A375 (cell line): Measurements from ENCODE around the genes DELE1, PCDH12 and ARHGAP26.

GRCh38 chr5:141485223-141485701 lies 432 bp downstream of the PCDHGC4 start:
- RAMPAGE, long total RNA = no peak

DNA sequence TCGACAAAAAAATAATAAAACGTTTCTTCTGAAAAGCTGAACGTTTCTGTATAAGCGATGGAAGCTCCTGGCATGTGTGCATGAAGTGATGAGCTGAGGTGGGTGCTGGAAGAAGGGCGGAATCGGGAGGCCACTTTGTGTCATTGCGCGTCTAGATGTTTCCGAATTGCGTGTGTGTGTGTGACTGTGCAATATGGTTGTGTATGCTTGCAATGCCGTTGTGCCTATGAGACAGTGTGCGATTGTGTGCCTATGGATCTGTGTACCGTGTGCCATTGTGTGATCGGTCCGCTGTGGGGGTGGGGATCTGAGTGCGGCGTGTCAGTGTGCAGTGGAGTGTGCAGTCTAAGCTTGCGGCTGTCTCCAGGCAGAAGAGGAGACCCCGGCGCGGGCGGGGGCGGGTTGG lies 24.1 kb downstream of the PCDHGC5 start:
- RAMPAGE, long total RNA = no peak

DNA sequence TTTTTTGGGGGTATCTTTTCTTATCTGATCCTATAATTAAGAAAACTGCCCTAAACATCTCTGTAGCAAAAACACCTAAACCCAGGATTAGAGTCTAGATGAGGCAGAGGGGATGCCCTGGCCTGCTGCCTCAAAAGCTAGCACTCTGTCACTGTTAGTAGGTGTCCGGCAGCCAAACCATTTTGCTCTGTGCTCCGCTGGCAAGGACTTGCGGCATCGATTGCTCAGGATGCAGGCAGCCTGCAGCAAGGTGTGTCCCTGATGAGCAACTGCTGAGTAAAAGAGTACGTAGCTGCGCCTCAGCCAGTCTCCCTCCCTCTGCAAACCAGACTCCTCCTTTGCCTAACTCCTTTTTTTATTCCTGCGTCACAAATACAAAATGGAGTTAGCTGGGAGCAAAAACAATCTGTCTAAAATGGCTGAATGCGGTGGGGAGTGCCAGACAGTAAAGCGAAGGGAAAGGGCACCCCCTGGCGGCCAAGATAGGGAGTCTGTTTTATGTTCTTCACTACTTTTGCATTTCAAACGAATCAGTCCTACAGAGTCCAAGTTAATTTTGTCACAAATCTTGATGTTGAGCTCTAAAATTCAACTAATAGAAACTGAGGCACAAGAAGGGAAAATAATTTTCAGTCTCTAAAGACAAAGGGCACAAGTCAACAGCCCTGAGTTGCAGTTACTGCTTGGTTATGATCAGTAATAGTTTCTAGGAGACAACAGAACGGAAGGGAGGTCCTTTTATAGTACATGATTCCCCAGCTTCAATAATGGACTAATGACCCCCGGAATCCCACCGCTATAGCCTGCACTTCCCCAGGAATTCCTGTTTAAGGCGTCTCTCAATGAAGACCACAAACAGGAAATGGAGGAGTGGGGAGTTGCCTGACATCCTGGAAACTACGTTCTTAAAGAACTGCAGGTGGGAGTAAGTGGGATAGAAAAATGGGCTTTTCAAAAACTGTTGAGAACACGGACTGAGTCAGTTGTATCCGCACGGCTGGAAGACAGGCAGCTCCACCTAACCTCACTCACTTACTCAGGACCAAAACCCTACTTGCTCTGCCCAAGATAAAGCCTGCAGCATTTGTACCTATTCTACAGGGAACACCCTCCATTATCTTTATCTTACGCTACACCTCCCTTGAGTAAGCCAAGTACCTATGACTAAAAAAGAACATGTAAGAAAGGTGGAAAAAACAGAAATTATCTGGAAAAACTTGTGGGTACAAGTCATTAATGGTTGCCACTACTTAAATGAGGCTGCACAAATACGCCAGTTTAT lies 60.8 kb downstream of the DIAPH1 start:
- RAMPAGE, long total RNA = no peak

DNA sequence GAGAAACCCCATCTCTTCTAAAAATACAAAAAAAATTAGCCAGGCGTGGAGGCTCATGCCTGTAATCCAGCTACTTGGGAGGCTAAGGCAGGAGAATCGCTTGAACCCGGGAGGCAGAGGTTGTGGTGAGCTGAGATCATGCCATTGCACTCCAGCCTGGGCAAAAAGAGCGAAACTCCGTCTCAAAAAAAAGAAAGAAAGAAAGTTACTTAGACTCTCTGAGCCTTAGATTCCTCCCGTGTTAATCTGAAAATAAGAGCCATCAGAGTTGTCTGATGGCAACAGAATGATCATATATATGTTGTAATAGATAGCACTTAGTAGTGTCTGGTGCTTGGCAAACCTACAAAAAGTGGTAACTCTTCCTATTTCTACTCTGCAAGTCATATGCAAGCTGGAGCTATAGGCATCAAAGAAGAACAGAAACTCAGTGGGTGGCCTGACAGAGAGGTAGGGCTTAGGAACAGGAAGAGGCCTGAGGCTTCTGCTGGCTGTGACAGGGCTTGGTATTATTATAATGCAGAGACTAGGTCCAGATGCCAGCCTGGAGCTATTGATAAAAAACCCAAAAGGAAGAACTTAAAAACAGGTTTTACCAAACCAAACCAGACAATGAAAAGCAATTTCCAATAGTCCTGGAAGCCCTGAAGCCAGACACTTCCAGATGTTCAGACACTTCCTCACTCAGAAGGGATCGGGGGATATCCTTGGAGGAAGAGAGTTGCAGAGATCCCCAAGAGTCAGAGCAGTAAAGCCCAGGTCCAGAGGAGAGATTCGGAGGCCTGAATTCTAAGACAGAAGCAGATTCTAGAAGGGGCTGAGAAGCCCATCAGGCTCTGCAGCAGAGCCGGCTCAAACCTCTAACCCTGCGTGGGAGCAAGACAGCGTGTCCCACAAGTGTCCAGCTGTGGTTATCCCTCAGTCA lies 4.4 kb upstream of the DIAPH1 start:
- RAMPAGE, long total RNA = no peak

DNA sequence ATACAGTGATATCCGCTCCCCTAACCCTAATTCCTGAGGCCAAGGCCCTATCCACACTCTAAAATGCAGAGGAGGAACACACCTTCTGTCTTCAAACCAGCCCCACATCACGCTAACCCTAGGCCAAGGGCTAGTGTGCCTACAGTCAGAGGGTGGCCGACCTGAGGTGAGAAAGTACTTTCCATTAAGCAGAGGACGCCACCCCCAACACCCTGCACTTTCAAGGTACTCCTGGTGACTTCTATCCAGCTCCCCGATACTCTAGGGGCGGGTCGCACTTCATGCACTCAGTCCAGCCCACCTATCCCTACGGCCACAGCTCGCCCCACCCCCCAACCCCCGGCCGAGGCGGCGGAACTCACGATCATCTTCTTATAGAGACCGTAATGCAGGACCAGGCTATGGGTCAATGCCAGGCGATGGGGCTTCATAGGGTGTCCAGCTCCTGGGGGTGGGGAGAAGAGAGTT lies 429 bp downstream of the HDAC3 start:
- RAMPAGE, long total RNA = no peak

DNA sequence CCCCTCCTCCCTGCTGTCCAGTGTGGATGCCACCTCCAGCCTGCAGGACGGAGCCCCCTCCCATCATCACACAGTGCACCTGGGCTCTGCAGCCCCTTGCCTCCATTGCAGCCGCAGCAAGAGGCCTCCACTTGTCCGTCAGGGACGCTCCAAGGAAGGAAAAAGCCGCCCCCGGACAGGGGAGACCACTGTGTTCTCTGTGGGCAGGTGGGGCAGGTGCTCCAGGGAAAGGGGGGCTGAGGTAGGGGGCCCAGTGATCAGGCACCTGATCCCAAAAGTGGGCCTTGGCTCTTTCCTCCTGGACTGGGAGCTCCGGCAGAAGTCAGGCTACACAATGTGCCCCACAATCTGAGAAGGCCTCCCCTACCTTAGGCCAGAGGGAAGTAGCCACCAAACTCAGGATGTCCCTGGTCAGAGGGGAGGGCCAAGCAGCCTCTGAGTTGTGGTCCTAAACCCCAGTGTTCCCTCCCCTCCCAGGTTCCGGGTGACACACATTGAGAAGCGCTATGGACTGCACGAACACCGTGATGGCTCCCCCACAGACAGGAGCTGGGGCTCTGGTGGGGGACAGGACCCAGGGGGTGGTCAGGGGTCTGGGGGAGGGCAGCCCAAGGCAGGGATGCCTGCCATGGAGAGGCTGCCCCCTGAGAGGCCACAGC lies 2.8 kb downstream of the RELL2 start:
- RAMPAGE, long total RNA = no peak

GRCh38 chr5:141866007-141866514 lies 12.1 kb downstream of the PCDH1 start:
- RAMPAGE, long total RNA = no peak

DNA sequence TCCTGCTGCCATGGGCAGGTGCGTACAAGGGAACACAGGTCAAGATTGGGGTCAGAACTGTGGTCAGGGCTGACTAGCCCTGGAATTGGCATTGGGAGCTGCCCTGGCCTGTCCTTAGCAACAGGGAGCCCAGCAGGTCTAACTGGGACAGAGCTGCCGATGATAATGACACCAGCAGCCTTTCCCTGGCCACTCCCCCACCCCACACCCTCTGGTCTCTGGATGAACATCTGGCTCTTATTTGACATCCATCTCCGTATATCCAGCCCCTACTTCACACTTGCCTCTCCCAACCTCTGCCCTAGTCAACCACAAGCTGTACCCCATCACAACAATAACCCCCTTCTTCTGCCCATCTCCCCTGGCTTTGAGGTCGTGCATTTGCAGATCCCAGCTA lies 7.9 kb downstream of the PCDH1 start:
- RAMPAGE, long total RNA = no peak

DNA sequence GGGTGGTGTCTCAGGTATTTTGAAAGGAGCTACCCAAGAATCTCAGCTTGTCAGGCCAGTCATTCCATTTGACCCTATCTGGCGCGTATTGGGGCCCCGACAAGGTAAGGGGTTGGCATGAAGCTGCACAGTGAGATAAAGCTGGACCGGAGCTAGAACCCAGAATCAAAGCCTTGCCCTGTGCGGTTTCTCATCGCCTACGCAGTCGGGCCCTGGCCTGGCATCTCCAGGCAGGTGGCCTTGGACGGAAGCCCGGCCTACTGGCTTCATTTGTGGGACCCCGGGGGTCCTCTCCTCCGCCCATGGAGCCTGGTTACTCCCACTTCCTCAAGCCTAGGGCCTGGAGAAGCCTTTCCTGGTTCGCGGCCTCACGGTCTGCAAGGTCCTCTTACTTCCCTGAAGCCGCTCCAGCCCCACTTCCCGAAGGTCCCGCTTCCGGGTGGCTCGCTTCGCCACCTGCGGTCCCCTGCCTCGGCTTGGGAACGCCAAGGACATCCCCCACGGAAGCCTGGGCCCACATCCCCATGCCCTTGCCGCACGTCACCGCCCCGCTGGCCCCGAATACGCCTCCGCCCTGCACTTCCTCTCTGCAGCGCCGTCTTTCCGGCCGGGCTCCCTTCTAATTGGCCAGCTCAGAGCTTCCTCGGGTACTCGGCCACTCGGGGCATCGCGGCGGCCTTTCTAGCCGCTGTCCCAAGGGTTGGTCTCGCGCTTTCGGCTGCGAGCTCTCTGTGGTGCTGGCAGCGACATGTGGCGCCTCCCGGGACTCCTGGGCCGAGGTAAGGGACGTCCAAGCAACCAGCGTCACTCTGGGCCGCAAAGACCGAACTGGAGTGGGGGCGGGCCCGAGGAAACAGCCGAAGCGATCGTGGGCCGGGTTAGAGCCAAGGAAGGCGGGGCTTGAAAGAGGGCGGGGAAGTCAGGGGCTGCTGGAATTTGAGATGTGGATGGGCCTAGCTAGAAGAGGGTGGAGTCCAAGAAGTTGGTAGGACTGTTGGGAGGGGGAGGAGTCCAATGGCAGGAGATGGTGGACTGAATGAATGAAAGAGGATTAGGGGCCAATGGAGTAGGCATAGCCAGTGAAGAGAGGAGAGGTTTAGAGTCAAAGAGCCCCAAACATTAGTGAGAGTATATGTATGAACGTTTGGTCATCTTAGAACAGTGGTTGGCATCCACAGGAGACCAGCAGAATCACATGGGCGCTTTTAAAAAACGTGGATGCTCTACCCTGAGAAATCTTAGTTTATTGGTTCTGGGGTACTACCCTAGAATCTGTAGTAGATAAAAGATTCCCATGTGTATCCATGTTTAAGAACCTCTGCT lies at the start of gene DELE1:
Gene DELE1, plus strand, starts transcription at position 678 of the 1,323 bp plus-strand sequence.
- RAMPAGE, long total RNA = start-site peak on the plus strand centred at position 691 of the sequence, 42 bp wide, 51 and 54 reads in 2 replicates

DNA sequence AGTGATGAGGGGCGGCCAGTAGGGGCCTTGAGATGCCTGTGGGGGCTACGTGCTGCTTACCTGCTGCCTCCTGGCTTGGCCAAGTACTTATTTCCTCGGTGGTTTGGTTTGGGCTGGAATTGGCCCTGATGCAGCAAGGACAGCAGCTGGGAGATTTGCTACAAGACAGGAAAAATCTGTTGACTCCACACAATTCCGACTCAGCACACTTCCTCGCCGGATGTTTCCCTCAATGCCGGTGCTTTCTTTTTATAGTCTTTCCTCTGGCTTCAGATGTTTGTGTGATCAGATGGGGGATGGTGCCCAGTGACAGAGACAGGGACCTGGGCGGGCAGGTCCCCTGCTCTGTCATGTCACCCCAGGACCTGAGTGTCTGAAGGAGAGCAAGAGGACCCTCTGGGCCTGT lies 6.6 kb downstream of the PCDH12 start:
- RAMPAGE, long total RNA = no peak

DNA sequence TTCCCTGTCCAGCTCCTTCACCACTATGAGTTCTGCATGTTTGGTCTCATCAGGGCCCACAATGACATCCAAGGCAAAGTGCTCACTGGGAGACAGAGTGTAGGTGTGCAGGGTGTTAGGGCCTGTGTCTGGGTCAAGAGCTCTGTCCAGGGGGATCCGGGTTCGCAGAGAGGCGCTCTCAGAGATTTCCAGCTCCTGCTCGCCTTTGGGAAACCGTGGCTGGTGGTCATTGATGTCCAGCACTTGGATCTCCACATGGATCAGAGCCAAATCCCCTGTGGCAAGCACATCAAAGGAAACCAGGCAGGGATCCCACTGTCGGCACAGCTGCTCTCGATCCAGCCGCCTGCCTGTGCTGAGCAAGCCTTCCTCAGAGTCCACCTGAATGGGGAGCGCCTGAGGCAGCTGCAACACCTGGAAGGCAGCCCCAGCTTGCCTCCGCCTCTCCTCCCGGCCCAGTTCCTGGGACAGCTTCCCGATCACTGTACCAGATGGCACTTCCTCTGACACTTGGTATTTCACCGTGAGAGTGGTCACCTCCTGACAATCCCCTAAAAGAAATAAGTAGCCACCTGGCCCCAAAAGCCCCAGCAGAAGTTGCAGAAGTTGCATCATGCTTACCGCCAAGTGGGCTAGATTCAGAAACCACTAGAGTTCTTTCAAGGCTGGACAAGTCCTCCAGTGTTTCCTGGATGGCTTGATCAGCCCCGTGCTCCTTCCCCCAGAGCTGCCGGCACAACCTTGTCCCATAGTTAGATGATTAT lies 583 bp downstream of the PCDH12 start:
- RAMPAGE, long total RNA = no peak

DNA sequence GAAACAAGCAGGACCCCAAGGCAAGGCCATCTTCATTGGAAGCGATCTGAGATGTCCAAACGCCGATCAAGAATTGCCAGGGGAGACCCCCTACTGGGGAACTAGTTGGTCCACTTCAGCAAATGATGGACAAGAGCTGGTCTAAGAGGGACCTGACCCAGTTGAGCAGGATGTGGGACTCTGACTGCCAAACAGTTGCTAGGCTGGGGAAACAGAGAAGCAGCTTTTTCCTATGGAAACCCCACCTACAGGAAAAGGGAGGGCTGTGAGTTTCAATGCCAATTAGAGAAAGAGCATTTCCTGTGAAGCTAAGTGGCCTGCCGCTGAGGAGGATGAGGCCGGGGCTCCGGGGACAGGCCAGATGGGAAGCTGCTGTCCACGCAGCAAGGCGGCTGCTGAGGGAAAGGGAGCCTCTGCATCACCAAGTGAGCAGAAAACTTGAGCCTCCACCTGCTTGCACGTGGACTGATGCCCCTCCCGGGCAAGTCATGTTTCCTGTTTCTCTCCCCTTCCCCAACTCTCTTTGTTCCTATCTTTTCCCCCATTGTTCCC lies at the start of gene PCDH12:
Gene PCDH12, minus strand, starts transcription at position 202 of the 552 bp plus-strand sequence.
- RAMPAGE, long total RNA = no peak

- RAMPAGE, long total RNA = no peak
Observed at GRCh38 chr5:141960601-141961287, 2.7 kb upstream of the PCDH12 start.

DNA sequence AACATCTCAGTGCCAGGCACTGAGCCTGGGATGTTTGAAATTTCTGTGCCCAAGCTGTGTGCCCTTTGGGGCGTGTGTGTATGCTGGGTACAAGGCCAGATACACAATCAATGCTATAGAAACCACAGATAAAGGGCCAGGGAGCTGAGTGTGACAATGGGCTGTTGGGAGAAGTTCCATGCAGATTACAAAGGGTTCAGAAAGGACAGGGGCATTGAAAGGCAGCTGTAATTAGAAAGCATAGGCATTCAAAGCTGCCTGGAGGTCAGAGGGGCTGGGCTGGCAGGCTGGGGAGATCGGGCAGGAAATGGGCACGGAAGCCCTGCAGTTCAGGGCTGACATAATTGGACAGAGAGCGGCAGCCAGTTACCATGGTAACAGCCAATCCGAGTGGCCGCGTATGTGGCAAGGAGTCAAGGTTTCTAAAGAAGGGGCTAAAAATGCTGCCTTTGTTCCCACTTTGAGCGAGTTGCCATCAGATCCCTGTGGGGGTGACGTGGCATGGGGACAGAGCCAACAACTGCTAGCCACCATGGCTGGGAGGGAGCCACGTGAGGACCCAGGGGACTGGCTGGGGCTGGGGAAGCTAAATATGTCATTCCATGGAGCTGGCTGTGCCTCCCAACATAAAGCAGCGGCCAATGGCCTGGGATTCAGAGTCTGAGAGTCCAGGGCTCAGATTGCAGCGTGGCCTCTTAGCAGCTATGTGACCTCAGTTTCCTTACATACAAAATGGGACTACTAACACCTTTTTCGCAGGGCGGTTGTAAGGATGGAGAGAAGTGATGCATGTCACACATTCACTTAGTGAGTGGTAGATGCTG lies 44.7 kb upstream of the NDFIP1 start:
- RAMPAGE, long total RNA = no peak

GRCh38 chr5:142065370-142065769 lies 43.2 kb upstream of the NDFIP1 start:
- RAMPAGE, long total RNA = no peak

DNA sequence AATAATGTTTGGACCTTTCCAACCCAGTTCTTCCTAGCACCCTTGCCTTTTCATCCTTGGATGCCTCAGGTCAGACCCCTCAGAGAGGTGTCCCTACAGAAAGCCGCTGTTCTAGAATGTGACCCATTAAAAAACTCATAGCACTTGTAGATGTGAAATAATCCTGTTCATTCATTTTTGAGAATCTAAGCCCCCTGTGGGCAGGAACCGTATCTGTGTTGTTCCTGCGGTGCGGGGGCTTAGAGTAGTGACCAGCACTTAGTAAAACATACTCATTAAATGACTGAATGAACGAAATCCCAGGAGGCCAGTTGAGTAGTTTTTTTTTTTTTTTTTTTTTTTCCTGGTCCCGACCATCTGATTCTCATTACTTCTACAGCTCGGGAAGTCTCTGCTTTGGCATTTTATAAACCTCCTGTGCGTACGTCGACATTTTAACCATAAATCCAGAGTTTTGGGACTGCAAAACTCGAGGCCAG lies 31.4 kb upstream of the SPRY4 start:
- RAMPAGE, long total RNA = no peak

DNA sequence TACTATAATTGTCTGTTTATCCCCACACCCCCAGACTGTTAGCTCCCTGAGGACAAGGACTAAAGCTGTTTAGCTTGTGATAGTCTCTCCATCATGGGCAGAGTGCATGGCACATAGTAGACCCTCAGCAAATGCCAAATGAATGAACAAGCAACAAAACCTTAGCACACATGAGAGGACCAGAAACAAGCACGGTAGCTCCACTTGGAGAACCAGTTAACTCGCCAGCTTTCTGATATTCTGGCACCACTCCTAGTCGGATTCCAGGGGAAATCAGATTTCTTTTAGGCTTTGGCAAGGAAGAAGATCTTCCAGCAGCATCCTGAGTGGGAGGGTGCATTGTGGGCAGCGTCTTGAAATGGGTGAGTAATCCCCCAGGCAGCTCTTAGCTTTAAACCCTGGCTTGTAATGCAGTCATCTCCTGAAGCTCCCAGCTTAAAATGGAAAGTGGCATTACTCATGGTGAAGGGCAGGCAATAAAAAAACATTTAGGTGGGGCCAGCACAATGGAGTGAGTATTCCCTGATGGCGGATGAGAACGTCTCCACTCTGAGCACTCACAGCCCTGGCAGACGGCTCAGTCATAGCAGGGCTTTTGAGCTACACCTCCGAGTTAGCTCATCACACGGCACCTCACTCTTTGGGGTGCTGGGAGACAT lies 41.1 kb downstream of the FGF1 start:
- RAMPAGE, long total RNA = no peak

- RAMPAGE, long total RNA = no peak
Observed at GRCh38 chr5:142770033-142770962, at the start of gene ARHGAP26. Gene ARHGAP26, plus strand, starts transcription at chr5:142770377.

DNA sequence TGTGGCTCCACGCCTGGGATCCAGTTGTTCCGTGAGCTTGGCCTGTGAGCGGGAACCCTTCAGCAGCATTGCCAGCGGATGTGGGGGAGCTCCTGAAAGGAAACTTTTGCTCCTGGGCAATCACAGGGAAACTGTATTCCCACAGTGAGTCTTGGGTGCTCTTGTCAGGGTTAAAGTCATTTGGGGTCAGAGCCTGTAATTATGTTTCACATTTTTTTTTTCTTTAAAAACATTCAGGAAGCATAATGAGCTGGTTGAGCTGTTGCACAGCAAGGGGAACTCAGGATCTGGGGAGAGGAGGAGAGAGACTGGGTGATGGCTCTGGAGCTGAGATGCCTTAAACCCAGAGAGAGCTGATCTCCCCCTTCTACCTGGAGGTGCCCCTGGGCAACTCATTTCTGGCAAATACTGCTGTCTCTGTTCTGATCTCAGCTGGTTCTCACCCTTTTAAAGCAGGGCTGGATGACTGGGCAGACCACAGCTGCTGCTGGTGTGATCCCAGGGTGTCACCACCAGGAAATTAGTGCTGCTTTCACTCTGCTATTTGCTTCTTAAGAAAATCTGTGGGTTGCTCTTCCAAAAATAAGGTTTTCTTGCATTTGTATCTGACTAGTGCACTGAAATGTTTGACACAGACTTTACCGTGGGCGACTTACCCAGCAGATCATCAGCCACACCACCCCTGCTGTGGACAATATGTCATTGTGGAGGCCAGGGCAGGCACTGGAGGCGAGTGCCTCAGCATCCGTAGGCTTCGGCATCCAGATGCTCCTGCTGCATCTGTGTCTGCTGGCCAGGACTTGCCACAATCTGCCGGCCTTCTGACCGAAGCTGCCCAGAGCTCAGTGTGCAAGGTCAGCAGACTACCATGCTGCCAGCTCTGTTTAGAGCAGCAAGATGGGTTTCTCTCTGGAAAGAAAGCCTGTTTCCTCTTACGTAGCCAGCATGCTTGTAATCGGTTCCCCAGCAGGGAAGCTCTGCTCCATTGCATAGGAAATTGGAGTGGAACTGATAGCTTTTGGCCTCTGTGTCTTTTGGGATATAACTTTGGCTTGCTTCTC lies 13.4 kb downstream of the ARHGAP26 start:
- RAMPAGE, long total RNA = no peak

DNA sequence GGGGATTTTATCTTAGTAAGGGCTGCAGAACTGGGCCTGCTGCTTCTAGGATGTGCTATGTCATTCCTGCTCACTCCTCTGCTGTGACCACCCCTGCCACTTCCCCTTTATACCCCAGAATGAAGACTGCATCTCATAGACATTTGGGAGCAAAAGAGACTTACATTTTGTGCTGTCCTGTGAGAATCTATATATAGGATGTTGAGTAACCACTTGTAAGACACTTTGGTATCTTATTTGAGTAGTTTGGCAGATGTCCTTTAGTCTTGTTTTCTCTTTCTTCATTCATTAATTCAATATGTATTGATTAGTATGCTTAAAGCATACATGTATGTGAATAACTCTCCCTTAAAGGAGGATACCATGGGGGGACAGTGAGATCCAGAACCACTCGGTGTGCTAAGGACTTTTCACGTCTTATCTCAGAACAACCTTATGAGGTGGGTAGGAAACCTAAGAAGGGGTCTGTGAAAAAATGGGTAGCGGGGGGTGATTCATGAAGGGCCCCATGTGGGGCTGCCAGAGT lies 76.4 kb downstream of the ARHGAP26 start:
- RAMPAGE, long total RNA = no peak